Caco-2 (cell line): ENCODE measurements around the gene ACAA2.

GRCh38 chr18:48454094-48454649 lies 45.0 kb upstream of the ZBTB7C start:
- PRO-cap: no peak
- RRBS: no CpG with 5 or more reads among the region's 8 CpGs

GRCh38 chr18:48538369-48538813 lies 440 bp upstream of the CTIF start:
- PRO-cap: no peak
- RRBS: no CpG with 5 or more reads among the region's 16 CpGs

DNA sequence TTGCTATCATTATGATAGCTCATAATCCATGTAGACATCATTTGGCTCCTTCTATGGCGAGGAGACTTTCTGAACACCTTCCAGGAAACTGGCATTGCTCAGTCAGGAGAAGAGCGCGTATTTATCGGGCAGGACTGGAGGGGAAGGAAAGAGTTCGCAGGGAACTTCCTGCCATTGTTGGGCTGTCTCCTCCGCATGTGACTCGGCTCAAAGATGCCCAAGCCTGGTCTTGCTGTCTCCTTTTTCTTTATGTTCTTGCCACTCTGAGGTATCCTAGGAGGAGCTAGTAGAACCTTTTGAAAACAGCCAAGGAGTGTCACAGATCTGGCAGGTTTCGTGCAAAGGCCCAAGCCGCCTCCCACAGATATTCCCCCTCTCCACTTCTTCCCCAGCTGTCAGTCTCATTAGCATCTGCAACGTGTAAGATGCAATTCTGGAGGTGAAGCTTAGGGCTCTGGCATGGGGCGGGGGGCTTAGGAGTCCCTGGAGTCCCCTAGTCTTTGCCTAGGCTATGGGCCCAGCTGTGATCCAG lies 157.0 kb downstream of the CTIF start:
- PRO-cap: no peak
- RRBS: no CpG with 5 or more reads among the region's 11 CpGs

DNA sequence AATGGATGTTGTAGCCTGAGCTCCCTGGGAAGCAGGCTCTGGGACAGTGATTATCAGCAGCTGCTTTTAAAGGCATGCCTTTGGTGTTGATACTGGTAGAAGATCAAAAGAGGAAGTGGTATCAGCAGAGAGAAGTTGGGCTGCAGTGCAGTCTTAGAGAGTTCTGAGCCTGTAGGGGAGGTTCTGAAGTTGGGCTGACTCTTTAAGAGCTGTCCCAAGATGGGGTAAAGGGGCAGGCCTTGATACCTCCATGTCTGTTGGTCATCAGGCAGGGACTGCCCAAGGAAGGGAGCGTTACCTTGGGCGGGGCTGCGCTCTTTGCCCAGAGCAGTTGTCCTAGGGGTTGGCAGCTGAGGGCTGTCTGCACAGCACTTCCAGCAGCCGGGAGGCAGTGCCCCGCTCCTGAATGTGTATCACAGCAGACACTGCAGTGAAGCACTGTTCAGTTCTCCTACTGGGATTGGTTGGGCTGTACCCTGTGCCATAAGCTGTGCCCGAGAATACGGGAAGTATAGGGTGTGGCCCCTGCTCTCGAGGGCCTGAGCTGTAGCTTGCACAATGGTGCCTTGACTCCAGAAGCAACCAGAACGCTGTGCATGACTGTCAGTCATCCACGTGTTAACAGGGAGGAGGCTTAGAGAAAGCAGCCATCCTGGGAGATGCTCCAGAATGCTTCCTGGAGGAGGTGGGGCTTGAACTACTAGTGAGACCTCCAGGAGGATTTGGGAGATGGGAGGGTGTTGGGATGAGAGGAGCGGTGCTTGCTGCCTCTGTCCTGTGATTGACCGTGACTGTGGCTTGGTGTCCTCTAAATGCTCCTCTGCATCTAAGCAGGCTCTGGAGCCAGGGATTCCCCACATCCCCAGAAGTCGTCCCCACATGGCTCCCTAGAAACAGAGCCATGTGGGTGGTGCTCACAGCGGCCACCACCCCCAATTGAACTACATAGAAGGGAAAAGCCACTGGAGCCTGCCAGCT lies 177.2 kb downstream of the CTIF start:
- PRO-cap: no peak
- RRBS: no CpG with 5 or more reads among the region's 14 CpGs

DNA sequence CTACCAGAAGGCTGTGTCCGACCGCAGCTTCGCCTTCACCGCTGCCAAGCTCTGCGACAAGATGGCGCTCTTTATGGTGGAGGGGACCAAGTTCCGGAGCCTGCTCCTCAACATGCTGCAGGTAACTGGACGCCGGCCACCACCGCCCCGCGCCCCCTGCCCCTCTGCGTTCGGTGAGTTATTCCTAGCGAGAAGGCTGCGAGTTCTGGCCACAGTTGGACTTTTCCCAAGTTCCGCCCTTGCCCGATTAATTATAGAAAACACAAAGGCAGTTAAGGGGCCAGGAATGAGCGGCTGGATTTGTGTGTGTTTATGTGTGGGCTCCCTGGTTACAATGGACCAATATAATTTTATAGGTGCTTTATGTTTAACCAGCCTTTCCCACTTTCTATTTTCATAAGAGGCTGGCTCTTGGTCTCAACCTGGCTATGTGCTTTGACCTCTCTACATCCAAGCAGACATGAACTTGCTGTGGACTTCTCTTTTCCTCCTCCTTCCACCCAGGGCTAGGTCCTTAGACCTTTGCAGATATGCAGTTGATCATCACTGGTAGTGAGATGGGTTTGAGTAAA lies 189.1 kb downstream of the SMAD7 start:
- PRO-cap: no peak
- RRBS: no CpG with 5 or more reads among the region's 19 CpGs

DNA sequence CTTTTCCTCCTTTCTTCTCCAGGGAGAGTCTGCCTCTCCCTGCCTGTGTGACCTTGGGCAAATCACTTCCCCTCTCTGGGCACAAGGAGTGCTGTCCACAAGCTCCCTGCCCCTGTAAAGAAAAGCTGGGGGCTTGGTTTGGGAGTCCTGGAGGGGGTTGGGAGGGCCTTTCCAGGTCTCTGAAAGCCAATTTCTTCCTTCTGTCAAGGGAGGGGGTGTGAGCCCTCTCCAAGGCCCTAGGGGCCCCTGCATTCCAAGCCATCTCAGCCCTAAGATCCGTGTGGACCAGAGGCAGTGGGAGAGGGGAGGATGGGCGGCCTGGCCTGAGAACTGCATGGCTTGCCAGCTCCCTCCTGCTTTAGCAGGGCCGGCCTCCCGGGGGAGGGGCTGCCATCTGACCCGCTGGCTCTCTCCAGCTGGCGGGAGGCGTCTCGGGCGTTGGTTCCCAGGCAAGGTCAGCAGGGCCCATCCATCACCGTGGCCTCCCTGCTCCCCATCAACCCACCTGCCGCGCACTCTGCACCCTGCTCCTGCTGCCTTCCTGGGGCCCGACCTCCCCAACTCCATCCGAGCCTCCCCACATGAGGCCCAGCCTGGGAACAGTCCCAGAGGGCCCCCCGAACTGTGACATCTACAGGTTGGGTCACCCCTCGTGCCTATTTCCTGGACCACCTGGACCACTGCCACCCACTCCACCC lies 61.4 kb downstream of the SMAD7 start:
- PRO-cap: no peak
- RRBS: no CpG with 5 or more reads among the region's 16 CpGs

- PRO-cap: no peak
- RRBS: no CpG with 5 or more reads among the region's 5 CpGs
These were observed 23.0 kb downstream of the SMAD7 start for GRCh38 chr18:48927677-48928225.

DNA sequence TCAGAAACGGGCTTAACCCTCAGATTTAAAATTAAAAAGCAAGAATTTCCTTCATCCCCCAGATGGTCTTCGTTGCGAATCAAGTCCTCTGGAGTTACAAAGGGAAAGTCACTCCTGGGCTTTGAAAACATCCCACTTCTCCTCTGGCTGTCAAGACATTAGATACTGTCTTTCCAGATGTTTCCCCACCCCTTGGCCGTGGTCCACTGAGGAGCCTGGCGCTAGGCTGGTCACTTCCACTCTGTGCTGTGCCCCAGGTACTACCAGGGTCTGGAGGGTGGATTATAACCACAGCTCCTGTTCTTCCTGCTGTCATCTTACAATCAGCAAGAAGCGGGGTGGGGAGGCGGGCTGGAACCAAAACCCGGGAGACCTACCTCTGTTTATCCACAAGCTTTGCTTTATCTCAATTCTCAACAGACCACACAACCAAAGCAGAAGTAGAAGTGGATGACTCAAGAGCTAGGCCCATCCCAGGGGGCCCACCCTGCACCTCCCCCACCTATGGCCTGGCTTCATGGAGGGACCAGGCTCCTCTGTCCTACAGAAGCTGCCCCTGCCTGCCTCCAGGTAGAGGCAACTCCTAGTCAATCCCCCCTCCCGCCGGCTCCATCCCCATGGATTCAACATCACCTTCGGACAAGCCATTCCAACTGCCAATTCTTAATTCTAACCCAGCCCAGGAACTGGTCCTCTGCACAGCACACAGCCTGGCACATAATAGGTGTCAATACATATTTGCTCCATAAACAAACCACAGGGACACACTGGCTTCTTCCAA lies 17.8 kb downstream of the SMAD7 start:
- PRO-cap: no peak
- RRBS: no CpG with 5 or more reads among the region's 11 CpGs

DNA sequence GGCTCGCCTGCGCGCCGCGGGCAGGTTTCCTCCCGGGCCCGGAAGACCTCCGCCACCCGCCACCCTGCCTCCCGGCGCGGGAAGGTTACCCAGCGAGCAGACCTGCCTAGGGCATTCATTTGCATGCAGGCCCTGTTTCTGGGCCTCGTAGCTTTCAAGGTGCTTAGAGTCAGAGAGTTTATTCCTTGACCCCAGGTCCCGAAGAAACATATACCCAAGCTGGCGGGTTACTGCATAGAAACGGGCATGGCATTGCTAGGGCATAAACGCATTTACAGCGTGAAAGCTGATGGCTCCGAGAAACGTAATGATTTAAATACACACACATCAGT lies 2.1 kb upstream of the SMAD7 start:
- PRO-cap: no peak
- RRBS: 2% methylated on average over 6 of the region's 21 CpGs

DNA sequence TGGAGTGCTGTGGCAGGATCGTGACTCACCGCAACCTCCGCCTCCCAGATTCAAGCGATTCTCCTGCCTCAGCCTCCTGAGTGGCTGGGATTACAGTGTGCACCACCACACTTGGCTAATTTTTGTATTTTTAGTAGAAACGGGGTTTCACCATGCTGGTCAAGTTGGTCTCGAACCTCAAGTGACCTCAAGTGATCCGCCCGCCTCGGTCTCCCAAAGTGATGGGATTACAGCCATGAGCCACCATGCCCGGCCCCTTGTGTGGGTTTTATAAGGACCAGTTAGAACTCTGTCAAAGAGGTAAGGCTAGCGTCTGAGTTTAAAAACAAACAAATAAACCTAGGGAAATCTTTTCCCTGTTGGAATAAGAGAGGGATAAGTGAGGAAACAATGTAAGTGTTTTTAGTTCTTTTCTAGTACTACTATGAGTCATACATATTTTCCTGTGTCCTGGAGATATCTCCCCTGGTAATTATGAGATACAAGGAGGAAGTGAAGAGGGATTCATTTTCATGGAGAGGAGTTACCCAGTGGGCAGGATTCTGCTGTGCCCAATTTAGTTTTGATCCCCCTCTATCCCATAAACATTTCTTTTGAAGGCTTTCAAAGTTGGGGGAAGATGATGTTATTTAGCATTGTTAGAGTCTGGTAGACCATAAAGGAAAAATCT lies 9.6 kb upstream of the SMAD7 start:
- PRO-cap: no peak
- RRBS: no CpG with 5 or more reads among the region's 11 CpGs

- PRO-cap: no peak
- RRBS: 98% methylated on average over 9 of the region's 40 CpGs
These were observed 24.4 kb upstream of the SMAD7 start for GRCh38 chr18:48975172-48975649.

DNA sequence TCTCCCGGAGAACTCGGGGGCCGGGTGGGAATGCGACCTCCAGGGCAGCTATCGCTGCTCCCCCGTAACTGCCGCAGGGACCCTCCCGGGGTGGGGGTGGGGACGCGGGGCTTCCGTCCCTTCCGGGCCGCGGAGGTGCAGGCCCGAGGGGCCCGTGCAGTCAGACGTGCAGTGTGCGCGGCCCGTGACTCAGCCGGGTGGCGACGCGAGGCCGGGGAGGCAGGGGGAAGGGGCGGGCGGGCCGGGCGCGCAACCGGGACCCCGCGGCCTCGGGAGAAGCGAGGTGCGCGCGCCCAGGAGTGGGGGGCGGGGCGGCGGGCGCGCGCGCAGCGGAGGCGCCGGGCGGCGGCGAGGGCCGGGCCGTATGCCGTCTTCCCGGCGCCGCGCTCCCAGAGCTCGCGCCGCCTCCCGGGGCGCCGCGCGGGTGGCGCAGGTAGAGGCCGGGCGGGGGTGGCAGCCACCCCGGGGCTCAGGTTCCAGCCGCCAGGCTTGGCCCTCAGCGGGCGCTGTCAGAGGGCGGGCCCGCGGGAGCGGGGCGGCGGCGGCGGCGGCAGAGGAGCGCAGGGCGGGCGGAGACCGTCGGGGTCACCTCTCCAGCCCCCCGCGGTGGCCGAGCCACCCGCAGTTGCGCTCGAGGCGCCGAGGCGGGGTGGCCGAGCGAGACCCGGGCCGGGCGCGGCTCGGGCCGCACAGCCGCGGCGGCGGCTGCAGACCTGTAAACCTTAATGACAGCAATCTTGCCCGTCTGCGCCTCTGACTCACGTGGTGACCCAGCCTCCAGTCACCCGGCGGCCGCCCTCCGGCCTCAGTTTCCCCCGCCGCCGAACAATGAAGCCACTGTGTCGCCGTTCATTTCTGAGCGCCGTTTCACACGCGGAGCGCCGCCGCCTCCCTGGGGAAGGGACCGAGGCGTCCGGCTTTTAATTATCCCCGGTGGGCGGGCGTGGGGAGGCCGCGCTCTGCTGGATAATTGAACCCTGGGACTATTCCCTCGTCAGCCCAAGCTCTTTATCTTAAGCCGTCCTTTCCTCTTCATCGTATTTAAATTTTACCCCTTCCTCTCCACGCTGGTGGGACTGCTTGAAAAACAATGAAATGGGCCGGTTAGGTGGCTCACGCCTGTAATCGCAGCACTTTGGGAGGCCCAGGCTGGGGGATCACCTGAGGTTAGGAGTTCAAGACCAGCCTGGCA lies 25.3 kb upstream of the SMAD7 start:
- PRO-cap: bidirectional peak, plus-strand start at position 624 of the sequence, minus-strand start at position 400 of the sequence; unidirectional peak, minus-strand start at position 727 of the sequence
- RRBS: 29% methylated on average over 42 of the region's 142 CpGs

DNA sequence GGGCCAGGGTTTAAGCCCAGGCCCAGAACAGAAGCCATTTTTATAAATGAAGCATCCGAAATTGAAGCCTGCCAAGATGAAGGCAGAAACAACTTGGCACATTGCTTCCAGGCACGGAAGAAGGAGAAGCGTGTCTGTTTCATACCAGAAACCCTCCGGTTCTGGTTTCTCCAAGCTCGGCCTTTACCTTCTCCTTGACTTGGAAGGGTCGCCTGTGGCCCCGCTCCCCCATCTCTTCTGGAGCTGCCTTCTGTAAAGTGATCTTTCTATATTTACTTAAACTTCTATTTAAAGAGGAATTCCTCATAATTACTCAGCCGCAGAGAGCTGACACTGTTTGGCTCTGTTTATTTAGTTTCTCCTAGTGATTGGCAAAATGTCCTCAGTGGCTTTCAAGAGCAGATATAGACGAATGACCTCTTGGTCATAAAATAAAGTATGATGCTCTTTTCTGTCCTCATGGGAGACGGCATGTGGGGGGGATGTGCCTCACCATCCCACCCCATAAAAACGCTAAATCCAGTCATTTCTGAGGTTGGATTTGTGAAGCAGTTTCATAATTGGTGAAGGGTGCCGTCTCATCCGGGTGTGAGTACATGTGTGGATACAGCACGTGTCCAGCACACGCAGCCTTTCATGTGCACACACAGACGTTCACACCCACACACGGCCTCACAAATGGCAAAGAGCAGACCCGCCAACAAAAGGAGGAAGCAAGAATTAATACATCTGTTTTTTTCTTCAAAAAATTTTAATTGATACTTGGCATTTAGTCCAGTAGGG lies 43.3 kb upstream of the SMAD7 start:
- PRO-cap: no peak
- RRBS: no CpG with 5 or more reads among the region's 18 CpGs

GRCh38 chr18:49490542-49491021 lies 1.7 kb downstream of the RPL17 start:
- PRO-cap: no peak
- RRBS: no CpG with 5 or more reads among the region's 8 CpGs

DNA sequence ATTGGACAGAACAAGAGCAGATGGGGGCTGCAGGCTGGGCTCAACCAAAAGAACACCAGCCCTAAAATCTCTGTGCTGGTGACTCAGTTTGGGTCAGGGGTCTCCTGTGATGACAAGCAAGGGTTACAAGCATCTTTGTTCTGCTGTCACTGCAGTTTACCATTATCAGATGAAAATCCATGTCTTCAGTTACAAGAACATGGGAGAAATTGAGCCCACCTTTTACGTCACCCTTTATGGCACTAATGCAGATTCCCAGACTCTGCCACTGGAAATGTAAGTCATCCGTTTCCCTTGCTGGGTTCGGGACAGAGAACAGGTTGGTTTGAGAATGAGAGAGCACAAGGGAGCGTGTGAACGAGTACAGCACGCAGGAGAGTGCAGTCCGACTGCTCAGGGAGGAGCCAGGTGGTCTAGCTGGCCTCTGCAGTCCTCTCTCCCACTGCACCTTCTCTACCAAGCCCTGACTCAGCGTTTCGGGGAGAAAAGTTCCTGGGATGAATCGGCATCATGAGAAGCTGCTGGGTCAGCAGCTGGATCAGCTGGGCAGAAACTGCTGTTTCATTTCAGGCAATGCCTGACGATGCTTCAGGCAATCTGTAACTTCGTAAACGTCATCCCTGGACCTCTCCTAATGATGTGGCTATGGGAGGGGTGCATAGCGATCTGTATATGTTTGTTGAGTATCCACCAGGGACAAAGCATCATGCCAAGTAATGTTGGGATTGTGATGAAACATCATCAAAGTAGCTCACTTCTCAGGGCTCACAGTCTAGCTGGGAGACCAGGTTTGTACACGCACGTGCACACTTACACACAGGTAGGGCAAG lies 20.6 kb downstream of the LIPG start:
- PRO-cap: no peak
- RRBS: no CpG with 5 or more reads among the region's 16 CpGs

DNA sequence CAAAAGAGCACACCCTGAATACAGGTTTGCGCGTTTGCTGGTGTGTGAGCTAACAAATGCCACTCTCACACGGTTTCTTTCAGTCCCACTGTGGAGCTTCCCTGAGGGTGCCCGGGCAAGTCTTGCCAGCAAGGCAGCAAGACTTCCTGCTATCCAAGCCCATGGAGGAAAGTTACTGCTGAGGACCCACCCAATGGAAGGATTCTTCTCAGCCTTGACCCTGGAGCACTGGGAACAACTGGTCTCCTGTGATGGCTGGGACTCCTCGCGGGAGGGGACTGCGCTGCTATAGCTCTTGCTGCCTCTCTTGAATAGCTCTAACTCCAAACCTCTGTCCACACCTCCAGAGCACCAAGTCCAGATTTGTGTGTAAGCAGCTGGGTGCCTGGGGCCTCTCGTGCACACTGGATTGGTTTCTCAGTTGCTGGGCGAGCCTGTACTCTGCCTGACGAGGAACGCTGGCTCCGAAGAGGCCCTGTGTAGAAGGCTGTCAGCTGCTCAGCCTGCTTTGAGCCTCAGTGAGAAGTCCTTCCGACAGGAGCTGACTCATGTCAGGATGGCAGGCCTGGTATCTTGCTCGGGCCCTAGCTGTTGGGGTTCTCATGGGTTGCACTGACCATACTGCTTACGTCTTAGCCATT lies 28.7 kb downstream of the LIPG start:
- PRO-cap: no peak
- RRBS: no CpG with 5 or more reads among the region's 15 CpGs

- PRO-cap: no peak
- RRBS: no CpG with 5 or more reads among the region's 5 CpGs
These were observed 123.0 kb downstream of the ACAA2 start for GRCh38 chr18:49690289-49690798.

DNA sequence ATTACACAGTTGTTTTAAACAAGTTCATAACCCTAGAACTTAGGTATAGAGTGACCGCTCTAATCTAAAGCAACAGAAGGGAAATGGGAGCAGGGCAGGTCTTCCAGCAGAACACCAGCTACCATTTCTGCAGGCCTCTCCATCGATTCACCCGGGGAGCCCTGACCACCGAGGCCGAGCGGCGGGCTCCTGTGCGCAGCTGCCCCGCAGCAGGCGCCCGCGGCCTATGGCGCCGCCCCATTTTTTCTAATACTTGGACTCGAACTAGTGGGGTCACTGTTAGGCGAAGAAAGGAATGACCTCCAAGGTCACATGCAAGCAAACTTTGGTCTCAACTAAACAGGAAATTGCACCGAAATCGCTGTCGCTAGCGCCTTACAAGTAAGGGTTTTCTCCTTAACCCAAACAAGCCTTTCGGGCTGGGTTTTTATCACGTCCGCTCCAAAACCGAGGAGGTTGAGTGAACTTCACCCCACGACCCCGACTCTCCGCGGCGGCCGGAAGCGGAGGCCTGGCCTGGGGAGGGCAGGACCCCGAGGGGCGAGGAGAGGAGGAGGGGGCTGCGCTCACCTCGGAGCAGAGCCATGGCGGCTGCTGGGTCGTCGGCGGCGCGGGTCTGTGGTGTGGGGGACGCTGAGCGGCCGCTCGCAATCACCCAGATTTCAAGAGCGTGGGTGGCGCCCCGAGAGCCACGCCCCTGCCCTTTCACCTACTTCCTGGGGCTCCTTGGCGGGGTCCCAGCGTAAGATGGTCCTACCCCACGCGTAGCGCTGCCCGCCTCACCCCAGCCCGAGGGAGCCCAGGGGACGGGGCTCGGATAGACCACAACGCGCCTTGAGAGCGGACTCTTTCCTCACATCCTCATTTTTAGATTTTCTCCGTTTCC lies at the start of gene ACAA2:
Gene ACAA2, minus strand, starts transcription at position 635 of the 886 bp plus-strand sequence.
- PRO-cap: bidirectional peak, plus-strand start at position 282 of the sequence, minus-strand start at position 228 of the sequence; bidirectional peak, plus-strand start at position 743 of the sequence, minus-strand start at position 625 of the sequence
- RRBS: no CpG with 5 or more reads among the region's 62 CpGs

DNA sequence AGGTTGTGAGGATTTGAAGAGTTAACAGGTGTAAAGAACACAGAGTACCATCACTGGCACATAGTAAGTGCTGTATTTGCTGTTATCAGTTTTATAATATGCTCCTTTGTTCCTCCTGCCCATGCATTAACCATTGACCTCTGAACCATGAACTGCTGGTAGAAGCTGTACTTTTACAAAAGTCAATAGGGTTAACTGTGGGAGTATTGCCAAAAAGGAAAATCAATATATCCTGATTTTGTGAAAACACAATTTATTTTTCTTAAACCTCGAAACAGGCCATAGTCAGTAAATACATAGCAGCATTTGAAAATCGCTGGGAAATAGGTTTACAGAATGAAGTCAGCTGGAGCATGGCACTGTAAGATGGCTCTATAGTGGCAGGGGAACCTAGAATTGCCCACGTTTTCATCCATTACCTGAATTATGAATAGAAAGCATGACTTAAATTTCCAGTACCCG lies 18.9 kb upstream of the ACAA2 start:
- PRO-cap: no peak
- RRBS: no CpG with 5 or more reads among the region's 4 CpGs

DNA sequence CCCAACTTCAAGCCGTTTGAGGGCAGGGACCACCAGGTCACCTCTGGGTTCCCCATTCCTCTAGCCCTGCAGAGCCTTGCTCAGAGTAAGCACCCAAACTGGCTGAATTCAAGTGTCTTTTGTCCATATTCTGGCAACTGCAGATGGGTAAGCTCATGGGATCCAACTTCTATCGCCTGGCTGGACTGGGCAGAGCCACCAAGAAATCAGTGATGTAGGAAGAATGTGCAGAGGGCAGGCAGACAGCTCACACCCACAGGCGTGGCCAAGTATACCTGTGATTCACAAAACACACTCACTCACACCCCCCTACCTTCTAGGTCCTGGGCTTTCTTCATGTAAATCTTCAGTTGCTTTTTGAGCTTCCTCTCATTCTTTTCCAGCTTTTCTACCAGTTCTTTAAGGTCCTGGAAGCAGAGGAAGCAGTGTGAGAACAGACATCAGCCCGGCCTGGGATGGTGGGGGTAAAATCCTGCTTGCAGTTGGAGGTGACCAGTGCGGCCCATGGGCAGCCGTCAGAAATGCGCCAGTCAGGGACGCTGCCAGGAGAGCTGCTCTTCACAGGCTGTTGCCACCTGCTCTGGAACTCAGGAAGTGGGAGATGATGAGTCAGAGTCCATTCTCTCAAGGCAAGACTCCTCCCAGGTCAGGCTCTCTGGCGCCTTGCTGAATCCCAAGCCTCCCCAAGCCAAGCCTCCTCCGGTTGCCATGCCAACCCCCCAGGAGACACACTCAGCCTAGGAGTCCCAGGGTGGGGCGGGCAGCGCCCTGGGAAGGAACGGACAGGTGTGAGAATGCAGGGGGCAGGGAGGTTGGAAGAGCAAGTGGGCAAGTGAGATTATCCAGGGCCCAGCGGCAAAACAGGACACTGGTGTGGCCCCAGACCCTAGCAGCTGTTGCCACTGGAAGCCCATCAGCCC lies 36.2 kb upstream of the ACAA2 start:
- PRO-cap: no peak
- RRBS: no CpG with 5 or more reads among the region's 14 CpGs